Sigmoid colon (tissue), 4 donors: ENCODE measurements around the genes FOXD4L3, PIP5K1B, APBA1 and MAMDC2.

- PRO-cap: no peak
- RAMPAGE, long total RNA, 4 experiments: no peak in any of the 4 experiments
Observed at GRCh38 chr9:67711297-67711776, 147.4 kb upstream of the ANKRD20A1 start.

GRCh38 chr9:67726431-67727070, 132.2 kb upstream of the ANKRD20A1 start:
- PRO-cap: no peak
- RAMPAGE, long total RNA, 4 experiments: no peak in any of the 4 experiments

GRCh38 chr9:68302523-68302988, at the start of gene FOXD4L3:
FOXD4L3 (plus strand) TSS chr9:68302867.
- PRO-cap: no peak
- RAMPAGE, long total RNA, 4 experiments: no peak in any of the 4 experiments

DNA sequence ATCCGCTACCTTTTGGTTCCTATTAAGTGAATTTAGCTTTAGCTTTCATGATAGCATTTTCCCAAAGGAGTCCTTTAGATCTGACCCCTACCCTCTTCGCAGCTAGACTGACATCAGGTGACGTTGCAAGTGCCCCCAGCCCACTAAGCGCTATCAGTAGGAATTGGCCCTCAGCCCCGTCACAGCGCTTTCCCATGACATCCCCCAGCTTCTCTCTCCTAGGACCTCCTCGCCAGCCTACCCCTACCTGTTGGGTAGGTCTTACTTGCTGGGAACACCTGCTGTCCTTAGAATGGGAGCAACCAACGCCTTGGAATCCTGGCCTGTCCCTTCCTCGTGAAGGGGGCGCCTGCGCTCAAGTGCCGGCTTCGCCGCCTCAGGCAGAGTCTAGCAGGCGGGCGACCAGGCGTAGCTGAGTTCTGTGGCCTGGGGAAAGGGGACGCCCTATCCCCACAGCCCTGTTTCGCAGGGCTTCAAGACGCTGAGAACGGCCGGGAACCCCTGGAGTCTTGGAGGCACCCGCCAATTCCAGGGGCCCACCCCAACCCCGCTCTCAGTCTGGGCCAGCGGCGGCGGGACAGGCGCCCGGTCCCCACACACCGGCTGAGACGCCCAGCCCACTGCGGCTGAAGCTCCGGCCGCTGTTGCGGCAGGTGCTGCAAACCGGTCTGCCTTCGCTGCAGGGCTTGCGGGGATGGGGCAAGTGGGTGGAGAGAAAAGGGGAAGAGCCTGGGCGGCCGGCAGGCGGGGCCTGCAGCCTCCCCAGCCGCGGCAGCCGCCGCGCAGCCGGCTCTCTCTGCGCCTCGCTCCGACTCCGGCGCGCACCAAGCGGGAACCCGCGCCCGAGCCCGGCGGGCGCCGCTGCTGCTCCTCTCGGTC, at the start of gene PIP5K1B:
Gene PIP5K1B, plus strand, starts transcription at position 793 of the 879 bp plus-strand sequence.
- PRO-cap: no peak
- RAMPAGE, long total RNA, 4 experiments: no peak in any of the 4 experiments

DNA sequence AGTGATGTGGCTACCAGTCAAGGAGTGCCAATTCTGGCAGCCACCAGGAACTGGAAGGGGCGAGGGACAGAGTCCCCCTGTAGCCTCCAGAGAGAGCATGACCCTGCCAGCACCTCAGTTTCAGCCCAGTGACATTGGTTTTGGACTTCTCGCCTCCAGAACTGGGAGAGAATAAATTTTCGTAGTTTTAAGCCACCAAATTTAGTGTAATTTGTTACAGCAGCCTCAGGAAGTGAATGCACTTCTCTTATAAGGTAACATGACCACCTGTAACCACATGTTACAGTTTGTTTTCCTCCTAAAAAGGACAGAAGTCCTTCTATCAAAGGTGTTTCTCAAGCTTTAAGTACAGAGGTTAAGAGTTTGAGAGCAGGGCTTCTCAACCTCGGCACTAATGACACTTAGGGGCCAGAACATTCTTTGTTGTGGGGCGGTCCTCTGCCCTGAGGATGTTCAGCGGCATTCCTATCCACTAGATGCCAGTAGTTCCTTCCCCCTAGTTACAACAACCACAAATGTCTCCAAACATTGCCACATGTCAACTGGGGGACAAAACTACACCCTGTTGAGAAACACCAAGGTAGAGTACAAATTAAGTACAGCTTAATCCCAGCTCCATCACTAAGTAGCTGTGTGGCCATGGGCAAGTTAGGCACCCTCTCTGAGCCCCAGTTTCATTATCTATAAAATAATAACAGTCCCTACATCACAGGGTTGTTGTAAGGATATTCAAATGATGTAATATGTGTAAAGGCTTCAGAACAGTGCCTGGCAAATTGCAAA, 30.4 kb upstream of the PABIR1 start:
- PRO-cap: no peak
- RAMPAGE, long total RNA, 4 experiments: no peak in any of the 4 experiments

GRCh38 chr9:69036829-69037411, 1.4 kb downstream of the FXN start:
- PRO-cap: no peak
- RAMPAGE, long total RNA, 4 experiments: no peak in any of the 4 experiments

DNA sequence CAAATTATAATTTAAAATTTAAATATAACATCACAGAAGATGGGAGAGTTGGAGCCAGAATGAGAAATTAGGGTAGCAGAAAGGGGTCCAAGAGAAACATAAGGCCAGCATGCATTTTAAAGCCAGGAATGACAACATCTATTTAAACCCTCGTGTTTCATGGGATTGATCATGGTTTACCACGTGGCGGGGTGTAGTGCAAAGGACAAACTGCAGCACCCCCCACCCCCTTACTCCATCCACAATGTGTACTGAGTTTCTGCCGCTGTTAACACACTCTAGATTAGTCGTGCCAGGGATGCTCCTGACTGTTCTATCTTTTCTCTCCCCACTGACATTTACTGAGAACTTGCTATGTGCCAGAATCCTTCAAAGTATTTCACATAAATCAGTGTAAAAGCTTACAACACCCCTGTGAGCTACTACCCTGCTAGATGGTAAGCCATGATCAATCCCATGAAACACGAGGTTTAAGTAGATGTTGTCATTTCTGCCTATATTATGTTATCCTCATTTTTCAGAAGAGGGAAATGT, 136.2 kb downstream of the ENTREP1 start:
- PRO-cap: no peak
- RAMPAGE, long total RNA, 4 experiments: no peak in any of the 4 experiments

DNA sequence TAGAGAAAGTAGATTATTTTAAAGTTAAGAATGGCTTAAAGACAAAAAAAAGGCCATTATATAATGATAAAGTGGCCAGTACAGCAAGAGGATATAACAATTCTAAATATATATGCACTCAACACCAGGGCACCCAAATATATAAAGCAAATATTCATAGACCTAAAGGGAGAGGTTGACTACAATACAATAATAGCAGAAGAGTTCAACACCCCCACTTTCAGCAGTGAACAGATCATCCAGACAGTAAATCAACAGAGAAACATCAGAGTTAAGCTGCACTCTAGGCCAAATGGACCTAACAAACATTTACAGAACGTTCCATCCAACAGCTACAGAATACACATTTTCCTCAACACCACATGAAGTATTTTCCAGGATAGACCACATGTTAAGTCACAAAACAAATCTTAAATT, 19.0 kb downstream of the APBA1 start:
- PRO-cap: no peak
- RAMPAGE, long total RNA, 4 experiments: no peak in any of the 4 experiments

DNA sequence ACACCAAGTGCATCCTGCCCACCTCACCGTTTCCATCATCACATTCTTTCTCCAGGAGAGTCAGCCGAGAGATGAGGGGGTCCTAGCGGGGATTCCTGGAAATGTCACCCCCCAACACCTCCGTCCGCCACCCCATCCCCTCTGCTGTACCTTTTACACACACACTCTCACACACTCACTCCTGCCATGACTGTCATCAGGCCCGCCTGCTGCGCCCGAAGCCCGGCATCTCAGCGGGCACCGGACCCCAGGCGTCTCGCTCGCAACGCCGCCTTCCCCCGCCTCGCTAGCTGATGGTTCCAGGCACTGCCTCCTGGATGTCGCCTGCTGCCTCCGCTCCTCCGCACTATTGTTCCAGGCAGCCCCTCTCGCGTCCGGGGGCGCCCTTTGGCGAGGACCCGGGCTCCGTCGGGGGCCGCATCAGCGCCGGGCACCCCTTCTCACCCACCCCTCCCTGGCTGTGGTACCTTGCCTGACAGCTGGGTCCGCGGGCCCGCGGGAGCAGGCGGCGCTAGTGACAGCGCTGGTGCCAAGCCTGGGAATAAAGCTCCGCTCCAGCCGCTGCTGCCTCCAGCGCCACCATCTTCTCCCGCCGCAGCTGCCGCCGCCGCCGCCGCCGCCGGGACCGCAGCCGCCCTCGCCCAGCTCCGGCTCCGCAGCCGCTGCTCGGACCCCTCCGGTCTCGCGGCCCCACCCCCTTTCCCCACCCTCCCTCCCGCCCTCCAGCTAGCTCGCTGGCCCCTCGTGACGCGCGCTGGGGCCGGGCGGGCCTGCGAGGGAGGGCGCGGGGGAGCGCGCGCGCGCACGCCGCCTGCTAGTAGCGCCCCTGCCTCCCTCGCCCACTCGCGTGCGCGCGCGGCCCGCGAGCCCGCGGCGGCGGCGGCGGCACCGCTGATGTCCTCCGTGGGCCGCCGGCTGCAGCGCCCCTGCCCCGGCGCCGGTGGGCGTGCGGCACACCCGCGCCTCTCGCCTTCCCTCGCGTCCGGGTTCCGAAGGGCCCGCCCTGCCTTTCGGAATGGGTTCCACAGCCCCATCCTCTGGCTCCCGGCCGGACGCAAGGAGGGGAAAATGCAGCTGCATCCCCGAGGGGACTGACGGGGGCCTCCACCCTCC, at the start of gene APBA1:
Gene APBA1, minus strand, starts transcription at position 686 of the 1,113 bp plus-strand sequence.
- PRO-cap: unidirectional peak, minus-strand start at position 701 of the sequence
- RAMPAGE, long total RNA, 4 experiments: start-site peak on the minus strand in 2 of 4 experiments, centred at positions 540 to 640 of the sequence, 5 to 19 reads per replicate

DNA sequence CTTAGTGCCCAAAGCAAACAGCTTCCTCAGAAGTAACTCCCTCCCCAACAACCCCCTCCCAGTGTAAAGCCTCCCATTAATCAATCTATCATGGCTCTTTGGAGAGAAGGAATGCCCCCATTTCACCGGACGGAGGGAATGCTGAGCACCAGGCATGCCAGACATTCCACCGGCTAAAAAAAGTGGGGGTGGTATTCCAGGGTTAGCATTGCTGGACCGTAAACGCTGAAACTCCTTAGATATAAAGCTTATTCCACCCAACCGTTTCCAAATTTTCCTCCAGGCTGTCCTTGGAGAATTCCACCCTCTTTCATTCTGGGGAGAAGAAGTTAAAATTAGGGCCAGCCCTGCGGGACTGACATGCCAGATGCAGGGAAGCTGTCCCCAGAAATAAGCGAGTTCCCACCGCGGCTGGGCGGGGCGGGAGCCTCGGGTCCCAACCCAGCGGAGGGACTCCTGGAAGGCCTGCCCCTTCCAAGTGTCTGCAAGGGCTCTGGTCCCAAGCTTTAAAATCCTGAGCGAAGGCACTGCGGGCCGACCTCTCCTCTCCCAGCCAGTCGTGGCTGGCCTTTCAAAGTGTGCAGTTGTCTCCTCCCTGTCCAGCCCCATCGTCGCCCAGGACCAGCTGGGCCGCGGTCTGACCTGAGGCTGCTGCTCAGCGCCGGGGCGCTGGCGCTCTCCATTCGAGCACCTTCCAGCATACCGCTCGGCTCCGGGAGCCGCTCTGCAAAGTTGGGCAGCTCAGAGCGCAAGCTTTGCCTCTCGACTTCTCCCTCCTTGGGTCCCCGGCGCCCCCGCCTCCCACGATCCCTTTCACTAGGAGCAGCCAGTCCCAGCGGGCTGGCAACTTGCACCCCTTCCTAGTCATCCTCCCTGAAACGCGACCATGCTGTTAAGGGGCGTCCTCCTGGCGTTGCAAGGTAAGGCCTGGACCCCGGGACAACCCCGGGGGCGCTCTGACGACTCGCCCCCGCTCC, at the start of gene MAMDC2:
Gene MAMDC2, plus strand, starts transcription at position 537 of the 977 bp plus-strand sequence.
- PRO-cap: no peak
- RAMPAGE, long total RNA, 4 experiments: start-site peak on the plus strand in 4 of 4 experiments, centred at positions 454 to 849 of the sequence, 20 to 1,215 reads per replicate; start-site peak on the minus strand in 3 of 4 experiments, centred at positions 723 to 762 of the sequence, 24 to 54 reads per replicate

- PRO-cap: no peak
- RAMPAGE, long total RNA, 4 experiments: no peak in any of the 4 experiments
Observed at GRCh38 chr9:70058480-70058827, 14.8 kb downstream of the MAMDC2 start.

GRCh38 chr9:70404859-70405101, 9.7 kb downstream of the KLF9 start:
- PRO-cap: no peak
- RAMPAGE, long total RNA, 4 experiments: no peak in any of the 4 experiments

- PRO-cap: no peak
- RAMPAGE, long total RNA, 4 experiments: start-site peak on the plus strand in 1 of 4 experiments, at chr9:70411398-70411425 at its widest, 5 reads per replicate
Observed at GRCh38 chr9:70410814-70411481, 3.5 kb downstream of the KLF9 start.

DNA sequence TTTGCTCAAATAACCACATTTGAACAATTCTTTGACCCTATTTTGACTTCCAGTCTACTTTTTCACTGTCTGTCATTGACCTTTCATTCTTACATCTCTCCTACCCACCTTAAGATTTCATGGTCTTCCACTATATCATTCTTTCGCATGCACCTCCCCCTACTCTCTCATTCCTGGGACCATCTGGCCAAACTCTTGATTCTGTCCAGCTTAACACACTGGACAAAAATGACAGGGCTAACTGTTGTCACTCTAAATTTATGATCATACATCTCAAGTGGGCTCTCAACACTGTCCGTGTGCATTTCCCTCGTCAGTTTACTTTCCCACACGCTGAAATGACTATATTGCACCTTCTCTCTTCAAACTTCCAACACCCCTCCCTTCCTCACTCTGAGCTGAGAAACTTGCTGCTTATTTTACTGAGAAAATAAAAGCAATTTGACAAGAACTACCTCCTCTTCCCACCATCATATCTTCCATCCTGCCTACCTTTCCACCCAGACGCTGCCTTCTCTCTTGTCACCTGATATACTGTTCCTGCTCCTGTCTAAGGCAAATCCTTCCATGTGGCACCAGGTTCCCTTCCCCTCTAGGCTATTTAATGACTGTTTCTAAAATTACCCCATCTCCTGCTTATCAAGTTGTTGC, 8.0 kb upstream of the KLF9 start:
- PRO-cap: no peak
- RAMPAGE, long total RNA, 4 experiments: no peak in any of the 4 experiments

GRCh38 chr9:70438561-70439035, 24.1 kb upstream of the KLF9 start:
- PRO-cap: no peak
- RAMPAGE, long total RNA, 4 experiments: no peak in any of the 4 experiments

GRCh38 chr9:70479685-70480164, 65.3 kb upstream of the KLF9 start:
- PRO-cap: no peak
- RAMPAGE, long total RNA, 4 experiments: no peak in any of the 4 experiments

DNA sequence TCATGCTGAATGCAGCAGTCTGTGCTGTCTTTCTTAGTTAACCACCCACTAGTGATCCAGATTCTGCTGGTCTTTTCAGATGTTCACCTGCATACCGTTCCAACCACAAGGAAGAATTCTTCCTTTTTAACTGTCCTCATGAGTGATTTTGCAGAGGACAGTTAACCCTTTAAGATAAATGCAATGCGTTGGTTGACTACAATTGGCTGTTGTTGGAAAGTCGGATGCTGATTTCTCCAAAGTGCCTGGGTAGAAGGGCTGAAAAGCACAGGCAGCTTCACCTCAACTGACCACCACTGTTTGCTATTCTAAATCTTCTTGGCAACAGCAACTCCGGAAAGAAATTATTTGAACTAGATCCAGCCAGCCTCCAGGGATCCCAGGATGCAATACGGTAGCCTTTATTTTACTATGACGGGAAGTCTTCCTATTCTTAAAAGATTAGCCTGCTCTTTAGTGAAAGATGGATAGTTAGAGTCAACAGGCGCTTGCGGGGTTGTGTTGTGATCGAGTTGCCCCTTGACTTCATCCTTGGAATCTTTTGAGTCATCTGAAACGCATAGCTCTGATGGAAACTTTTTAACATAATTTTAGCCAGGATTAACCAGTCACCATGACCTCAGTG, 78.5 kb upstream of the KLF9 start:
- PRO-cap: no peak
- RAMPAGE, long total RNA, 4 experiments: no peak in any of the 4 experiments

- PRO-cap: no peak
- RAMPAGE, long total RNA, 4 experiments: no peak in any of the 4 experiments
Observed at GRCh38 chr9:70585094-70585356, 170.6 kb upstream of the KLF9 start.

DNA sequence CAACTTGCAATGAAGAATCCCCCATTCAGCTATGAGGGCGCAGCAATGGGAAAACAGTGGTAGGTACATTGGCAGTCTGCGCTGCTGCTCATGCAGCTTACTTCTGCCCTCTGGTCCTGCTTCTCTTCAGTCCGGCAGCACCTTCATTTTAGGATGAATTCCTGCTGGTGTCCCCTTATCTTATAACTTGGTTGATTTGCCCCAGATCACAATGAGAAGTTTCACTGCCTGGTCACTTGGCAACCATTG, 26.4 kb upstream of the CEMIP2 start:
- PRO-cap: no peak
- RAMPAGE, long total RNA, 4 experiments: no peak in any of the 4 experiments

GRCh38 chr9:71896860-71897105, 14.2 kb downstream of the ABHD17B start:
- PRO-cap: no peak
- RAMPAGE, long total RNA, 4 experiments: no peak in any of the 4 experiments